ENCODE measurements around a stretch of chr1.

GRCh38 chr1:173916526-173916969 is 579 bp downstream of the SERPINC1 start:
- PRO-cap: no peak
- RAMPAGE, long total RNA, 5 experiments: no peak in any of the 5 experiments
- RRBS: no CpG with 5 or more reads among the region's 5 CpGs

DNA sequence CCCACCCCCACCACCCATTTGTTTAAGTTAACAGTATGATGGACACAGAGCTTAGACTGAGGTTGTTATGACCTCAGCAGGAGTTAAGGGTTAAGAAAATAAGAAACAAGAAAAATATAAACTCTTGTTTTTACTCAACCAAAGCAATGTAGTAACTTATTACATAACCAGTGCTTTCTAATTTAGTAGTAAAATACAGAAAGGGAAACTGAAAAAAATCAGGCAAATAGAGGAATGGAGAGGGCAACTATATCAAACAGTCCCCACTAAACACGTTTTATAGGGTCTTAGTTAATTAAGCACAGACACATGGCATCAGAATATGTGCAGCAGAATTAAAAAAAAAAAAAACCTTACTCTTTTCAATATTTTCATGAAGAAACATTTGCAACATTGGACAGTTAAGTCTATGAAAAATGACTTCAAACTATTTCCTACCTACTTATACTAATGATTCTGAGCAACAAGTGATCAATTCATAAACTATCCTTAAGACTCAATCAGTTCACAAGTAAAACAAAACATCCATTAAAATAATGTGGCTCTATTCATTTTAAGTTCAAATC is 20.1 kb upstream of the SERPINC1 start:
- PRO-cap: no peak
- RAMPAGE, long total RNA, 5 experiments: no peak in any of the 5 experiments
- RRBS: no CpG with 5 or more reads among the region's 1 CpG

DNA sequence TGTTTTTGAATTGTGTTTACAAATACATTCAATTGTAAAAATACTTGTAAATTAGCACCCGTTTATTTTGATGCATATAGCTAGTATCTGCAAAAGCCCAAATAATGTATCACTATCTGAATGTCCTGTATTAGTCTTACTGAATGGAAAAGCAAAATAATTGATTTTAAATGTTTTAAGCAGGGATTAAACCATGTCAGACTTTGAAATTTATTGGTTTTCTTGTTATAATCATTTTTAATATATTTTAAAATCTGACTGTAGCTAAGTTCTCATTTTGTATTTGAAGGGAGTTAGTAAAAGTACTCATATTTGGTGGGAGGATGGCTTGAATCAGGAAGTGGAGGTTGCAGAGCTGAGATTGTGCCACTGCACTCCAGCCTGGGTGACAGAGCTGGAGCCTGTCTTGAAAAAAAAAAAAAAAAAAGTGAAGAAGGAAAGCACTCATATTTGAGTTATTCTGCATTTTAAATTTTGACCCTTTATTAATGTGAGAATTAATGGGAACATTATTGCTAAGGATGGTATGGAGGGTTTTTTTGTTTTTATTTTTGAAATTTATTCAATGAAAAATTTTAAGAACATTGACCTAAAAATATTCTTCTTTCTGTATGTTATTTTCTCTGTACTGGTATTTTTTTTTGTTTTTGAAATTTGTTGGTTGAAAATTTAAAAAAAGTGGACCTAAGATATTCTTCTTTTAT is 106.0 kb downstream of the RABGAP1L start:
- PRO-cap: no peak
- RAMPAGE, long total RNA, 5 experiments: no peak in any of the 5 experiments
- RRBS: no CpG with 5 or more reads among the region's 1 CpG

DNA sequence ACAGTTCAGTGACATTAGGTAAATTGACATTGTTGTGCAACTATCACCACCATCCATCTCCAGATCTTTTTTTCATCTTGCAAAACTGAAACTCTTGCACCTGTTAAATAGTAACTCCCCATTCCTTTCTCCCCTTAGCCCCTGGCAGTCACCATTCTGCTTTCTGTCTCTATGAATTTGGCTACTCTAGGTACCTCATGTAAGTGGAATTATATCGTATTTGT is 227.2 kb upstream of the CACYBP start:
- PRO-cap: no peak
- RAMPAGE, long total RNA, 5 experiments: no peak in any of the 5 experiments
- RRBS: no CpG with 5 or more reads among the region's 1 CpG

- PRO-cap: no peak
- RAMPAGE, long total RNA, 5 experiments: no peak in any of the 5 experiments
- RRBS: no CpG with 5 or more reads among the region's 22 CpGs
Measured at GRCh38 chr1:174848399-174849043, 151.2 kb upstream of the CACYBP start.

DNA sequence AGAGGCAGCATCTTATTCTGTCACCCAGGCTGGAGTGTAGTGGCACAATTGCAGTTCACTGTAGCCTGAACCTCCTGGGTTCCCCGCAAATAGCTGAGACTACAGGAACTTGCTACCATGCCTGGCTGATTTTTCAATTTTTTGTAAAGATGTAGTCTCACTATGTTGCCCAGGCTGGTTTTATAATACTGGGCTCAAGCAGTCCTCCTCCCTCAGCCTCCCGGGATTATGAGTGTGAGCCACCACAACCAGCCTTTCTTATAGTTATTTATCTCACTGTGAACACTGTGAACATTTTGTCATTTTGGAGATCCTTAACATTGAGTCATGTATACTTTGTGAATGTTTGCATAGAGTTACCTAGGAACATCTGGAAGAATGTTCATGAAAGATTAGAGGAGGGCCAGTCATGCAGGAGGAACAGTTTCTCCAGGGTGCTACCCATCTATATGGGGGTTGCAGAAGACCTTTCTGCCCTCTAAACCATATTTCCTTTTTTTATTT is 127.1 kb upstream of the CACYBP start:
- PRO-cap: no peak
- RAMPAGE, long total RNA, 5 experiments: no peak in any of the 5 experiments
- RRBS: no CpG with 5 or more reads among the region's 2 CpGs

DNA sequence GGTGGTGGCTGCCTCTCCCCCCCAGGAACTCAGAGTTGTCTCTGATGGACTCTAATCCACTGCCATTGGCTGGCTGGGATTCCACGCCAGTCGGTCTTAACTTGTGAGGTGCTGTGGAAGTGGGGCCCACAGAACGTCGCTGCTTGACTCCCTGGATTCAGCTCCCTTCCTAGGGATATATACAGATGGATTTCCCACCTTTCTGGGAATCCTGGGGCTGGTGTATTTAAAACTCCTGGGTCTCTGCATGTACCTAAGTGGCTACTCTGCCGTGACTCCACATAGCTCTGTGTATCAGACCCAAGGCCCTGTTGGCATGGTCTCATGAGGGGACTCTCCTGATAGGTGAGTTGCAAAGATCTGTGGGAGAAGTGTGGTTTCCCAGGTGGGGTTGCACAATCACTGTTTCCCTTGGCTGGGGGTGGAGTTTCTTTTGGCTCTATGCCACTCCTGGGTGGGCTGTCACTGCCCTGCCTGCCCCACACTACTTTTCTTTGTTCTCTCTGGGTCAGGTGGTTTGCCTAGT is 97.4 kb upstream of the CACYBP start:
- PRO-cap: unidirectional peak, minus-strand start at position 289 of the sequence
- RAMPAGE, long total RNA, 5 experiments: no peak in any of the 5 experiments
- RRBS: no CpG with 5 or more reads among the region's 5 CpGs

GRCh38 chr1:174967966-174968609 is 31.7 kb upstream of the CACYBP start:
- PRO-cap: no peak
- RAMPAGE, long total RNA, 5 experiments: no peak in any of the 5 experiments
- RRBS: no CpG with 5 or more reads among the region's 3 CpGs

- PRO-cap: bidirectional peak, plus-strand start at chr1:174999435, minus-strand start at chr1:174999302
- RAMPAGE, long total RNA, 5 experiments: no peak in any of the 5 experiments
- RRBS: no CpG with 5 or more reads among the region's 23 CpGs
Measured at GRCh38 chr1:174999116-174999499, 639 bp upstream of the CACYBP start.

GRCh38 chr1:175000469-175000786 is 681 bp downstream of the CACYBP start:
- PRO-cap: bidirectional peak, plus-strand start at chr1:175000542, minus-strand start at chr1:175000520
- RAMPAGE, long total RNA, 5 experiments: no peak in any of the 5 experiments
- RRBS: no CpG with 5 or more reads among the region's 7 CpGs

- PRO-cap: no peak
- RAMPAGE, long total RNA, 5 experiments: no peak in any of the 5 experiments
- RRBS: no CpG with 5 or more reads among the region's 2 CpGs
Measured at GRCh38 chr1:175218635-175218988, 26.0 kb upstream of the KIAA0040 start.

DNA sequence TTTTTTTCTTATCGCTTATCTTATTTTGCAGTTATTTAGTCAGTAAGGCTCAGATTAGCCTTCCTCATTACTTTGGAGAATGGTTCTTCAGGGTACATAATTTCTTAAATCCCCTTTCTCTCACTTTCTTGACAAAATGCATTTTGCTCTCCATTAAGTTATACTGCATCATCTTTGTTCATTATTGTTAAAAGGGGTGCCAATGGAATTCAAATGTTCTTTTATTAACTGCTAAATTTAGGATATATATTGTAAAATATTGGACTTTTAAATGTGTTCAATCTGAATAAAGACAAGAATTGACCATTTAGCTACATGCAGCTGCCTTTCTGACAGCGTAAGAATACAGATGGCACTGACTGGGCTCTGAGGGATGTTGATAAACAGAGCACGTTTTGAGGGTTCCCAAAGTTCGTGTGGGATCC is 226.4 kb upstream of the KIAA0040 start:
- PRO-cap: no peak
- RAMPAGE, long total RNA, 5 experiments: no peak in any of the 5 experiments
- RRBS: no CpG with 5 or more reads among the region's 4 CpGs

DNA sequence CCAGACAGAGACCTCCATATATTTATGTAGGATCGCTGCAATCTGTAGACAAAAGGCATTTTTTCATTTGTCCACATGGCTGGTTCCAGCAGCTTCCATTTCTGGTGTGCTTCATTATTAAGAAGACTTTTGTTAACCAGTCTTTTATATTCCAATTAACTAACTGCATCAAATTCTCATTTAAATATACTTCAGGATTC is 224.9 kb upstream of the TNR start:
- PRO-cap: no peak
- RAMPAGE, long total RNA, 5 experiments: no peak in any of the 5 experiments
- RRBS: no CpG with 5 or more reads among the region's 1 CpG

DNA sequence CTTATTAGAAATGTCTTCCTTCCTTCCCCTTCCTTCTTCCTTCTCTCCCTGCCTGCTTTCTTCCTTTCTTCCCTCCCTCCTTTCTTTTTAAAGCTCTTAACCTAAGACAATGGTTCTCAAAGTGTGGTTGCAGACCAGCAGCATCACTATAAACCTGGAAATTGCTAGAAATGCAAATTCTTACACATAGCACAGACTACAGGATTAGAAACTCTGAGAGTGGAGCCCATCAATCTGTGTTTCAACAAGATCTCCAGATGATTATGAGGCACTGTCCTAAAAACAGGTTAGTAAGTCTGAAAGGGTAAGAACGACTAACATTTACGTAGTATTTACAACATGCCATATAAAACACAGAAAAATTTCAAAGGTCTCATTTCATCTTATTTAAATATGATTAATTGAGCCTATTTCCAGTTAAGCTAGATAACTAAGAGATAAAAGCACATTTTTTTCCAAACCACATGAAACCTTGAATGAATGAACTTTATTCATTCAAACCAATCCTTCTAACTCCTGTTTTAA is 138.8 kb downstream of the COP1 start:
- PRO-cap: no peak
- RAMPAGE, long total RNA, 5 experiments: start-site peak on the minus strand in 2 of 5 experiments, centred at positions 224 to 313 of the sequence, 7 to 11 reads per replicate
- RRBS: no CpG with 5 or more reads among the region's 2 CpGs

DNA sequence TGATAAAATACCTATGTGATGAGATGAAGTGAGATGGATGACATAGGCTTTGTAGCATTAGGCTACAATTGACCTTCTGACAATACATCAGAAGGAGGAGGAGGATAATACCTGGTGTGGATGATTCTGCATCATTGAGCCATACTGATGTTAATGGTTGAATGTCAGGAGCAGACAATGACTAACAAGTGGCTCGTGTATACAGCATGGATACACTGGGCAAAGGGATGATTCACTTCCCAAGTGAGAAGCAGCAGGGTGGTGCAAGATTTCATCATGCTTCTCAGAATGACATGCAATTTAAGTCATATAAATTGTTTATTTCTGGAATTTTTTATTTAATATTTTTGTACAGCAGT is 34.3 kb upstream of the COP1 start:
- PRO-cap: no peak
- RAMPAGE, long total RNA, 5 experiments: no peak in any of the 5 experiments
- RRBS: no CpG with 5 or more reads among the region's 1 CpG

- PRO-cap: no peak
- RAMPAGE, long total RNA, 5 experiments: no peak in any of the 5 experiments
- RRBS: no CpG with 5 or more reads among the region's 9 CpGs
Measured at GRCh38 chr1:177934834-177935447, 34.9 kb downstream of the SEC16B start.

- PRO-cap: no peak
- RAMPAGE, long total RNA, 5 experiments: no peak in any of the 5 experiments
Measured at GRCh38 chr1:178100702-178101245, 6.9 kb downstream of the RASAL2 start.

GRCh38 chr1:178115080-178115882 is 21.4 kb downstream of the RASAL2 start:
- PRO-cap: no peak
- RAMPAGE, long total RNA, 5 experiments: start-site peak on the plus strand in 2 of 5 experiments, at chr1:178115396-178115791 at its widest, 5 to 15 reads per replicate
- RRBS: no CpG with 5 or more reads among the region's 1 CpG

DNA sequence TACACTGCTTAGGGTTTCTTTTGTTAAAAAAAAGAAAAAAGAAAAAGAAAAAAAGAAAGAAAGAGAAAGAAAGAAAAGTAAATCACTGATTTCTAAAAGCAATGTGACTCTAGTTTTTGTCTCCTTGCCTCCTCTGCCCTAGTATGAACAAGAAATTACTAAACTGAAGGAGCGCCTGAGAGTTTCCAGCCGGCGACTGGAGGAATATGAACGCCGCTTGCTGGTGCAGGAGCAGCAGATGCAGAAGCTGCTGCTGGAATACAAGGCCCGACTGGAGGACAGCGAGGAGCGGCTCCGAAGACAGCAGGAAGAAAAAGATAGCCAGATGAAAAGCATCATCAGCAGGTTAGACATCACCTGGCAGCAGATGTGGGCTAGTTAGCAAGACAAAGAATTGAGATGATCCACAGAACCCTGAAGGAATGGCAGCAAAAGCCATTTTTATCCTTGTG is 31.0 kb downstream of the CLEC20A start:
- PRO-cap: no peak
- RAMPAGE, long total RNA, 5 experiments: start-site peak on the plus strand in 2 of 5 experiments, centred at positions 57 to 245 of the sequence, 11 to 31 reads per replicate
- RRBS: no CpG with 5 or more reads among the region's 9 CpGs

DNA sequence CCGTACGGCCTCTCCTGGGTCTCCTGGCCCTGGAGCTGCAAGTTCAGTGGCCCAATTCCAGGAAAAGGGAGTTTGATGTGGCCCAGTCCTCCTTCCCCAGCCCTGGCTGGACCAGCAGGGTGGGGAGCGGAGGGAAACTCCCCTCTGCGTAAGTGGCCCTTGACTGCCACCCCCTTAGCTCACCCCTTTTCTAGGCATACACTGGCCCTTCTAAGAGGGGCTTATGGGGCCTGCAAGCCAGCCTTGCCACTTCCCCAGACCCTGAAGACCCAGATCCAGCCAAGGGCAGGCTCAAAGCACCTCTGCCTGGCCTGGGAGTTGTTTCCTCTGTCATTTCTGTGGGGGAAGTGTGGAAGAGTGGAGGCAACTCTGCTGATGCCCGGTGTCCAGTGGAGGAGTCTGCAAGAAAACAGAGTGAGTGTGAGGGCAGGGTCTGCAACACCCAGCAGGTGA is 8.5 kb downstream of the CLEC20A start:
- PRO-cap: no peak
- RAMPAGE, long total RNA, 5 experiments: no peak in any of the 5 experiments
- RRBS: no CpG with 5 or more reads among the region's 5 CpGs

Data from stomach (tissue), 7 donors.